Stomach (tissue), 7 donors: ENCODE measurements around a stretch of chr18.

DNA sequence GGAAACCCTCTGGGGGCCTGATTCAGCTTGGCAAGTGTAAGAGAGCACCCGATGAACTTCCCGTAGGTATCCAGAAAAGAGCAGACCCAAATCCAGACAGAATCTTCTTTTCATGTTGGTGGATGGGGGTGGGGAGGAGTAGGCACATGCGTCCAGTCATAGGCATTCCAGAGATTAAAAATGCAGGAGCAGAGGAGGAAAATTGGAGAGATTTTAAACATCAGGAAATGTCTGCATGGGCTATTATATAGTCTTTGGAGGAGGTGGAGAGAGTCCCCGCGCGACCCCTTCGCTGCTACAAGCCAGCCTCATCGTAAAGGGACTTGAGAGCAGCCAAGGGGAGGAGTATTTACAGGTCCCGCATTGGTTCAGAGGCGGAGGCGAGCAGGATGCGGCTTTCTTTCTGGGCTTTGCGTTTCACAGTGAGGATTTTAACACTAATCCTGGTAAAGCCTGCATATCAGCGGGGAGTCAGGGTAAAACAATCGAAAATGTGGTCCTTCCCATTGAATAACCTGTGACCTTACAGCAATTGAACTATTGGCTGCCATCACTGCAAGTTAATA lies 20.2 kb downstream of the SMIM21 start:
- PRO-cap, result unidirectional peak, plus-strand start at position 363 of the sequence
- RAMPAGE, long total RNA, 5 experiments, result no peak in any of the 5 experiments
- RRBS, result no CpG with 5 or more reads among the region's 15 CpGs

- PRO-cap, result no peak
- RAMPAGE, long total RNA, 5 experiments, result no peak in any of the 5 experiments
- RRBS, result no CpG with 5 or more reads among the region's 3 CpGs
Observed at GRCh38 chr18:75655096-75655345, 227.5 kb upstream of the SMIM21 start.

DNA sequence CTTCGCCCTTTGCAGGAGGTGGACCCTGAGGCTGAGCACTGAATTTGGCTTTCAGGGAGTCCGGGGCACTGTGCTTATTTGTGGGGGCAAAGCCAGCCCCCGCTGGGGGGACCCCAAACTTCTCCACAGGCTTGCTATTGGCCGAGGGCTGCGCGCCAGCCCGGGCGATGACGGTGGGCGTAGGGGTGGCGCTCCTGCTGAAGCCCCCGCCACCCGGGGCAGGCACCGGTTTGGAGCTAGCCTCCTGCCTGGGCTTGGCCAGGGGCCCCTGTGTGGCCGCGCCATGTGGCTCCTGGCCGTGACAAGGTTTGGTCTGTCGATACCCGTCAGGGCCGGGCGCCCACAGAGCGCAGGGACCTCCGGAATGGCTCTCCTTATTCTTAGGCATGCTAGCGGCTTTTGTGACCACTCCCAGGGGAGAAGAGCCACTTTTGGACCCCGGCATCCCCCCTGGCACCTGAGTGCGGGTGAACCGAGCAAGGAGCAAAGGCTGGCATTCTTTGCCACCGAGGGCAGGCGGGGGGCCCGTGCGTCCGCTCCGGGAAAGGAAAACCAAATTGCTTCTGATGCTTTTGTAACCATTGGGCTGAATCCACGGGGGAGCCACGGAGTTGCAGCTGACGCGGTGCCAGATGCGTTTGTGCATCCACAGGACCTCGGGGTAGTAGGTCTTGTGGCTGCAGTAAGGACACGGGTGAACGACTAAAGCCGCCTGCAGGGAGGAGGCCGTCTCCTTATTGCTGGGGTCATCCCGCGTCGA lies 115.7 kb downstream of the ZNF516 start:
- PRO-cap, result unidirectional peak, plus-strand start at position 510 of the sequence
- RAMPAGE, long total RNA, 5 experiments, result start-site peak on the minus strand in 2 of 5 experiments, centred at positions 94 to 404 of the sequence, 6 to 15 reads per replicate
- RRBS, result 96% methylated on average over 22 of the region's 46 CpGs

GRCh38 chr18:76476838-76477890 lies 17.9 kb downstream of the ZNF516 start:
- PRO-cap, result no peak
- RAMPAGE, long total RNA, 5 experiments, result no peak in any of the 5 experiments
- RRBS, result no CpG with 5 or more reads among the region's 16 CpGs

GRCh38 chr18:76496032-76496583 lies 1.1 kb upstream of the ZNF516 start:
- PRO-cap, result bidirectional peak, plus-strand start at chr18:76496222, minus-strand start at chr18:76495951; bidirectional peak, plus-strand start at chr18:76496481, minus-strand start at chr18:76496386
- RAMPAGE, long total RNA, 5 experiments, result no peak in any of the 5 experiments
- RRBS, result under 1% methylated on average over 6 of the region's 44 CpGs

- PRO-cap, result bidirectional peak, plus-strand start at chr18:76529207, minus-strand start at chr18:76529133
- RAMPAGE, long total RNA, 5 experiments, result no peak in any of the 5 experiments
- RRBS, result 9% methylated on average over 4 of the region's 27 CpGs
Observed at GRCh38 chr18:76528285-76529391, 33.6 kb upstream of the ZNF516 start.

GRCh38 chr18:76707343-76707788 lies 115.0 kb upstream of the ZNF236 start:
- PRO-cap, result no peak
- RAMPAGE, long total RNA, 5 experiments, result no peak in any of the 5 experiments
- RRBS, result no CpG with 5 or more reads among the region's 2 CpGs

DNA sequence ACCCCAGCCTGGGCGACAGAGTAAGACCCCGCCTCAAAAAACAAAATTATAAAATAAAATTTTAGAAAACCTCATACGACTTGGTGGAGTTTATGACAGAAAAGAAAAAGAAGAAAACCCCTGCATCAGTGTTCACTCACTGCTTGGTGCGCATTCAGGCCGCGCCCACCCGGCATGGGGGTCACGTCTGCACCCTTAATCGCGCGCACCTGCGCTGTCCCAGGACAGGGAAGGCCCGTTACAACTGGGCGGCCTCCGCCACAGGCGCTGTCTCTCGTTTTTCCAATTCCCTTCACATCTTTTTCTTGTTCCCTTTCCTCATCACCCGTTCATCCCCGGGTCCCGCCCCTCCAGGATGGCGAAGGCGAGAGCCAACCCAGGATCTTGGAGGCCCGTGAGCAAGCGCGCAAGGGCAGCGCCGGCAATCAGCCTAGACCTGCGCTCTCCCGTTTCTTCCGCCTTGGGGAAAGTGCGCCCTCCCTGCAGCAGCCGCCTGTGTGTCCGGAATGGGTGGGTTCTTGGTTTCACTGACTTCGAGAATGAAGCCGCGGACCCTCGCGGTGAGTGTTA lies 35.1 kb upstream of the ZNF236 start:
- PRO-cap, result no peak
- RAMPAGE, long total RNA, 5 experiments, result no peak in any of the 5 experiments
- RRBS, result 41% methylated on average over 14 of the region's 38 CpGs

DNA sequence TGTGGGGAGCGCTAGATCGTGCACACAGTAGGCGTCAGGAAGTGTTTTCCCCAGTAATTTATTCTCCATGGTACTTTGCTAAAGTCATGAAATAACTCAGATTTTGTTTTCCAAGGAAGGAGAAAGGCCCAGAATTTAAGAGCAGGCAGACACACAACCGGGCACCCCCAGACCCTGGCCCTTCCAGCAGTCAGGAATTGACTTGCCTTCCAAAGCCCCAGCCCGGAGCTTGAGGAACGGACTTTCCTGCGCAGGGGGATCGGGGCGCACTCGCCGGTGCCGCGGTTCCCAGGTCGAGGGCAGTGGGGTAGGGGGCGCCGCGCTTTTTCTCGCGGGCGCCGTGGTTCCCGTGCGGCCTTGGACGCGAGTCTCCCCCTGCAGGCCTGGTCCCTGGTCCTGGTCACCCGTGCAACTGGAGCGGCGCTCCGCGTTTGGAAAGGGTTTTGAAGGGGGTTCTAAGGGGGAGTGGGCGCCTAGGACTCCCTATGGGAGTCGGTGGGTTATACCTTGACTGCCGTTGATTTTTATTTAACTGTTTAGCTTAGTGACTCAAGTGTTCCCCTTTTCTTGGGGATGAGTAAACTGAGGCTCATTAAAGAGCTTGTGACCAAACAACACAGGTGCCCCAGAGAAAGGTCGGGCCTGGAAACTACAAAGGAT lies 1.3 kb downstream of the ZNF236 start:
- PRO-cap, result unidirectional peak, minus-strand start at position 301 of the sequence
- RAMPAGE, long total RNA, 5 experiments, result start-site peak on the plus strand in 1 of 5 experiments, centred at position 288 of the sequence, 6 reads per replicate
- RRBS, result 50% methylated on average over 8 of the region's 34 CpGs

- PRO-cap, result no peak
- RAMPAGE, long total RNA, 5 experiments, result no peak in any of the 5 experiments
- RRBS, result 7% methylated on average over 2 of the region's 15 CpGs
Observed at GRCh38 chr18:76967441-76968366, 145.3 kb downstream of the ZNF236 start.

GRCh38 chr18:77016696-77017780 lies 115.5 kb downstream of the MBP start:
- PRO-cap, result unidirectional peak, minus-strand start at chr18:77017071
- RAMPAGE, long total RNA, 5 experiments, result start-site peak on the minus strand in 2 of 5 experiments, at chr18:77016938-77017322 at its widest, 15 to 21 reads per replicate
- RRBS, result no CpG with 5 or more reads among the region's 31 CpGs

GRCh38 chr18:77322445-77322980 lies 72.9 kb downstream of the GALR1 start:
- PRO-cap, result no peak
- RAMPAGE, long total RNA, 5 experiments, result no peak in any of the 5 experiments
- RRBS, result no CpG with 5 or more reads among the region's 11 CpGs

DNA sequence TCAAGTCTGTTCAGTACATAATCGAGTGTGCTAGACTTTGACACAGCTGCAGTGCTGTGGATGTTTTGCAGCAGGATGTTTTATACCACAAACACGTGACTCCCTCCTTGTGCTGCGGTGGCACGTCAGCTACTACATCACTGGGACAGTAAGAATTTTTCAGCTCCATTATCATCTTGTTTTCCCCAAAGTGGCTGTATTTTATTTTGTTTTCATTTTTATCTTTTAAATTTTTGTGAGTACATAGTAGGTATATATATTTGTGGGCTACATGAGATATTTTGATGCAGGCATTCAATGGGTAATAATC lies 70.1 kb downstream of the ATP9B start:
- PRO-cap, result no peak
- RAMPAGE, long total RNA, 5 experiments, result no peak in any of the 5 experiments
- RRBS, result no CpG with 5 or more reads among the region's 4 CpGs

DNA sequence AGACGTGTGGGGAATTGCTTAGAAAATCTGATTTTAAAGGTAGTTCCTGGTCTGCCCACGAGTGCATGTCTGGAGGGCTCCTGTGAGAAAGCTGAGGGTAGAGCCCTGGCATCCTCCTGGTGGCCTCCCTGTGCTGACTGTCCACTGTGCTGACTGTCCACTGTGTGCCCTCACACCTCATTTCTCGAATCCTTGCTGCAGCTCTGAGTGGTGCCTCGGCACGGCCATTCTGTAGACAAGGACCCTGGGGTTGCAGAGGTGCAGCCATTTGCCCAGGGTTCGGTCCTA lies 69.1 kb upstream of the NFATC1 start:
- PRO-cap, result no peak
- RAMPAGE, long total RNA, 5 experiments, result no peak in any of the 5 experiments
- RRBS, result no CpG with 5 or more reads among the region's 6 CpGs

DNA sequence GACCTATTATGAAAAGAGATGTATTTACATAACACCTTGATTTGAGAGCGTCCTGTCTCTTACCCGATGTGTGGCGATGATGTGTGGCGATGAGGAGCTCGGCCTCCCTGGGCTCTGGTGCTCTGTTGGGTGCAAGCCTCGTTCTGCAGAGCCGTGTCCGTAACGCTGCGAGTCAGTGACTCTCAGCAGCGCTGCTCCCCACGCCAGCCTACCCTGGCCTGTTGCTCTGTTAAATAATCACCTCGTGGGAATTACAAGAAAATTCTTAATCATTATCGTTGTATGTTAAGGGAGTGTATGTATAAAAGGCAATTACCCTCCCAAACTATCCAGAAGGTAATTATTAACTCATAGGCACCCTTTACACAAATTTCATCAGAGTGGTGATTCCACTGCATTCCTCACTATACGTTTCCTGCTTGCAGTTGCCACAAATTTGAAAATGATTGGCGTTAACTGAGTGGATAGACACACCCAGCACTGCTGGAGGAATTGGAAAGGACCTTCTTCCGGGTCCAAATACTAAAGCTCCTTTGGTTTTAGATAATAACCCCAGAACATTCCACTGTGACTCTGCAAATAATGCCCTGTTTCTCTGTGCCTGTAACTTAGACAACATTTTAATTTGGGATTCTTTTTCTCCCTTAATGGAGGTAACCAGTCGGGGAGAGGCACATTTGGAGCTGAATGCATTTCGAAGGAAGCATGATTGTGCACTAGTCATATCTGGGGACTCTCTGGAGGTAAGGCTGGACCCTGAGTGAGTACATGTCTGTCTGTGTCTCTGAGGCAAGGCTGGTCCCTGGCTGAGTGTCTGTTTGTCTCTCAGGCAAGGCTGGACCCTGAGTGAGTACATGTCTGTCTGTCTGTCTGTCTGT lies 51.9 kb upstream of the NFATC1 start:
- PRO-cap, result bidirectional peak, plus-strand start at position 437 of the sequence, minus-strand start at position 145 of the sequence
- RAMPAGE, long total RNA, 5 experiments, result start-site peak on the minus strand in 2 of 5 experiments, centred at positions 205 to 213 of the sequence, 12 to 18 reads per replicate
- RRBS, result no CpG with 5 or more reads among the region's 19 CpGs

DNA sequence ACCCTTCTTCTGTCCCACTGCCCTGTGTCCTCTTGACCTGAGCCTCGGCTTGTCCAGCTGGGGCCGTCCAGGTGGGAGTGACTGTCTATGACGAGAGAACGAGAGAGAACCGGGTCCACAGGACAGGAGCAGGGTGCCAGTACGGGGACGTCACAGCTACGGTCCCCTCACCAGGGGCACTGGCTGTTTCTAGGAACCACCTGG lies 13.0 kb upstream of the NFATC1 start:
- PRO-cap, result no peak
- RAMPAGE, long total RNA, 5 experiments, result no peak in any of the 5 experiments
- RRBS, result no CpG with 5 or more reads among the region's 8 CpGs

GRCh38 chr18:79423800-79424475 lies 28.2 kb downstream of the NFATC1 start:
- PRO-cap, result no peak
- RAMPAGE, long total RNA, 5 experiments, result no peak in any of the 5 experiments
- RRBS, result 77% methylated on average over 7 of the region's 36 CpGs

DNA sequence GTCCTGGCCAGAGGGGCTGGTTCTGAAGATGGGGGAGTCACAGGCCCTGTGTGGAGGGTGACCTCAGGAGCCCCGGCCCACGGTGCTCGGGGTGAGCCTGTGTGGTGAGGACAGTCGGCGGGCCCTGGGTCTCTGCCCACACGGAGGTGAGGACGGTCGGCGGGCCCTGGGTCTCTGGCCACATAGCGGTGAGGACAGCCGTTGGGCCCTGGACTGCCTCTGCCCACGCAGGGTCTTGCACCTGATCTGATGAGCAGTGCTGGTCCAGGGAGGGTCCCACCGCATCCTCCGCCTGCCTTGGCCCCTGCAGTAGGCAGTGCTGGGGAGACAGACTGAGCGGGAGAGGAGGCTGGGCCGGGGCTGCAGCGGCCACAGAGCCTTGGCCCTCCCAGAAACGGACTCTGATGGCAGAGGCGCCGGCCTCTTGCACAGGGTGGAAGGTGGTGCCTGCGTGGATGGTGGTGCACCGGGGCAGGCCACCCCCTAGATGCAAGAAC lies 36.5 kb downstream of the NFATC1 start:
- PRO-cap, result no peak
- RAMPAGE, long total RNA, 5 experiments, result no peak in any of the 5 experiments
- RRBS, result 93% methylated on average over 7 of the region's 22 CpGs

DNA sequence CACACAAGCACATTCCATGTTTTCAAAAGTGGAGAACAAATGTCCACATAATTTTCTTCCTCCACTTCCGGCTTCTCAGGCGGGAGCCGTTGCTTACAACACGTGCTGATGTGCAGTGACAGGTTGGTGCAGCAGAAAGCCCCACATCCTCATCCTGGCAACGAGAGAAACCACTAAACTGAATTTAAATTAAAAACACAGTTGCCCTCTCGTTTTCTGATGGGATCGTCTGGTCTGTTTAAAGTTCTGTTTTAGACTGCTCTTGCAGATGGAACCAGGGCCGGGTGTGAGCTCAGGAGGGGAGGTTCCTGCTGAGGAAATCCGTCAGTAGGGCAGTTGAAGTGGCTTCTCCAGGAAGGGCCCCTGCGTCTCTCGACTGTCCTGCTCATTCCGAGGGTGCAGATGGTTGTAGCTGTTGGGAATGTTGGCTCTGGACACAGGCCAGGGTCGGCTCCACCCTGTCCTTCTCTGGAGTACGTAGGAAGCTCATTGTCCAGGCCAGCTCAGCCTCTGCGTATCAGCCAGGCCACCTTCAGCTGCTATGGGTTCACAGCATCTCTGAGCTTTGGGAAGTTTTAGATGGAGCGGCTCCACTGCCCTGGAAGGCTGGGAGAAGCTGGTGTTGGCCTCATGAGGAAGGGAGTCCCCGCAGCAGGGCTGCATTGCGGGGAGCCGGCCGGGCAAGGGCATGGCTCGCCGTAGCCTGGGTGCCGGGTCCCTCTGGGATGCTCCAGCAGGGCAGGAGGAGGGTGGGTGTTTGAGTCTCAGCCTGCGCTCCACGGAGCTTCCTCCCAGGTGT lies 58.3 kb downstream of the NFATC1 start:
- PRO-cap, result bidirectional peak, plus-strand start at position 393 of the sequence, minus-strand start at position 378 of the sequence
- RAMPAGE, long total RNA, 5 experiments, result no peak in any of the 5 experiments
- RRBS, result 100% methylated on average over 1 of the region's 25 CpGs

DNA sequence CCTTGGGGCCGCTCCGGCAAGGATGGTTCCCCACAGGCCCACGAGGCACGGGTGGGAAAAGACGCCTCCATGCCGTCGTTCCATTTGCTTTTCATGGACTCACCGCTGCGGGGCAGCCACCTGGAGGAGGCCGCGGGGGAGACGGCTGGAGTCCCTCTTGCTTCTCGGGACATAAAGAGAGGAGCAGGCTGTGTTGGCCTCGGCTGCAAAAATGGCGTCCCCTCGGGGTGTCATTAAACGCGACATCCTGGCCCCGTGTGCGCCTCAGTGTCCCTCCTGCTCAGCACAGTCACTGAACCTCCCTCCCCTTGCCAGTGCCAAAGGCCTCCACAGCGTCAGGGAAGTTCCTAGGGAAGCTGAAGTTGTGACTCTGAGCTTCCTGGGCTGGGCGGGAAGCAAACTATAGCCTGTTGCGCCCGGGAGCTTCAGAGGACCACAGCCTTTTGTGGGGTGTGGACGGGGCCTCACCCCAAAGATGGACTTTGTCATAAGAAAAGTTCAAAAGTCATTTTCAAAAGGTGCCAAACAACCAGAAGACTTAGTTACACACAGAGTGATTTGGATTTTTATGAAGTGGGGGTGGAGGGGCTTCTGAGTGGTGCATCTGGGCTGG lies 63.6 kb downstream of the NFATC1 start:
- PRO-cap, result bidirectional peak, plus-strand start at position 410 of the sequence, minus-strand start at position 291 of the sequence
- RAMPAGE, long total RNA, 5 experiments, result no peak in any of the 5 experiments
- RRBS, result no CpG with 5 or more reads among the region's 25 CpGs